Placental epithelial cell (primary cell): ENCODE data around the gene CBX8.

- CAGE, long polyA plus RNA: no peak
Observed at GRCh38 chr17:79167514-79167781, 92.8 kb downstream of the ENGASE start.

DNA sequence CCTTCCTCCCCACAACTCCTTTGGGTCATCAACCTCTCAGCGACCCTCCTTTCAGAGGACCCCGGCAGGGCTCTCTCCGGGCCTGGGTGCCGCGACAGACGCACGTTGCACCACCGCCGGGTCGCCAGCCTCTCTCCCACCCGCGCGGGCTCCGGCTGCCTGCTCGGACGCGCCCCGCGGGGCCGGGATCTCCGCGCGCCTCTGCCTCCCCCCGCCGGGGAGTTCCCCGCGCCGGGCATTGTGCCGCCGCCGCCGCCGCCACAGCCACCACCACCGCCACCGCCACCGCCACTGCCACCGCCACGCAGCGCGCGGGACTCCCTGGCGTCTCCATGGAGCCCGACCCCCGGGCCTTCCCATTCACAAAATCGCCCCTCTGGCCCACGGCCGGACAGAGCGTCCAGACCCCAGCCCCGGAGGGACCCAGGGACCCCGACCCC is 638 bp downstream of the RBFOX3 start:
- CAGE, long polyA plus RNA: no peak

DNA sequence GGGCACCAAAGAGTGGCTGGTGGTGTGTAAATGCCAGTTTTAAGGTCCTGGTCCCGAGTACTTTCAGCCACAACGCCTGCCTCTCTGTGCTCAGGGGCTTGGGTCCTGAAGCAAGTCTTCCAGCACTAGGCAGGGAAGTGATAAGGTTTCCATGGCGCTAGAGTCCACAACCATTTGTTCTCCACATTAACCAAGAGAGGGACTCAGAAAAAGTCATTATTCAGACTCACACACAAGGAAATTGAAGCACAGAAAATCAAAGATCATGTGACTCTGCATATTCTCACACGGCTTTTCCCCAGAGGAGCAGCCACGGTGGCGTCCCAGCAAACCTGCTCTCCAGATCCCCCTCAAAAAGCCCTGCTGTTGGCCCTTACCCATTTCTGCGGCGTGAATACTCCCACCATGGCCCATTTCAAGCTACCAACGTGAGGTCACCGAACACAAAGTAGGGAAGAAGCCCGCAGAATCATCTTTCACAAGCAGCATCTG is 9.7 kb downstream of the ENPP7 start:
- CAGE, long polyA plus RNA: no peak

DNA sequence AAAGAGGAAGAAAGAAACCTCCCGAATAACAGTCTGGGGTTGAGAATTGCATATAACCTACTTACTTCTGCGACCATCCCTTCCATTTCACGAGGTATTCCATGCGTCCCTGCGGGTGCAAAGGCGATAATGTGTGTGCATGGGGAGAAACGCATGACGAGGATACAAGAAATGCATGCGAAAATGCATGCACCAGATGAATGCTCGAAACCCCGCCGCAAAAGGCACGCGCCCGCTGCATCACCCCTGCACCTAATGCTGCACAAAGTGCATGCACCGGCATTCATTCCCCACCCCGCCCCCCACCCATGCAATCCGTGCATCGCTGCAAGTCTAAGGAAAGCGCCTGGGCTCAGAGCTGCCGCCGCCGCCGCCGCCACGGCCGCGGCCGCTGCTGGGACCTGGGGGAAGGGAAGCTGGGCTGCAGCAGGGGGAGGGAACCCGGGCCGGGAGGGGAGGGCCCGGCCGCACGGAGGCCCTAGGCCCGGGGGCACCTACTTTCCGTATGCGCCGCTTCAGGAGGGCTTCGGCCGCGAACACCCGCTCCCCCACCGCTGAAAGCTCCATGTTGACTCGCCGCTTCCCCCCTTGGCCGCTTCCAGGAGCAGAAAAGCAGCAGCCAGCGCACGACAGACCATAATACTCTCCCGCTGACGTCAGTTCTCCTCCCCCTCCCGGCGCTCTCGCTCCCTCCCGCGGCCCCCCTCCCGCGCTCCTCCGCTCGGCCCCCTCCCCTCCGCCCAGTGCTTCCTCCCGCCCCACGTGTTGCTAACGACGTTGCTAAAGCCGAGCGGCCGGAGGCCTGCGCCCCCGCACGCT is at the start of gene CBX8:
Gene CBX8 (minus strand): TSS at position 646 of the 819 bp plus-strand sequence.
- CAGE, long polyA plus RNA: no peak

DNA sequence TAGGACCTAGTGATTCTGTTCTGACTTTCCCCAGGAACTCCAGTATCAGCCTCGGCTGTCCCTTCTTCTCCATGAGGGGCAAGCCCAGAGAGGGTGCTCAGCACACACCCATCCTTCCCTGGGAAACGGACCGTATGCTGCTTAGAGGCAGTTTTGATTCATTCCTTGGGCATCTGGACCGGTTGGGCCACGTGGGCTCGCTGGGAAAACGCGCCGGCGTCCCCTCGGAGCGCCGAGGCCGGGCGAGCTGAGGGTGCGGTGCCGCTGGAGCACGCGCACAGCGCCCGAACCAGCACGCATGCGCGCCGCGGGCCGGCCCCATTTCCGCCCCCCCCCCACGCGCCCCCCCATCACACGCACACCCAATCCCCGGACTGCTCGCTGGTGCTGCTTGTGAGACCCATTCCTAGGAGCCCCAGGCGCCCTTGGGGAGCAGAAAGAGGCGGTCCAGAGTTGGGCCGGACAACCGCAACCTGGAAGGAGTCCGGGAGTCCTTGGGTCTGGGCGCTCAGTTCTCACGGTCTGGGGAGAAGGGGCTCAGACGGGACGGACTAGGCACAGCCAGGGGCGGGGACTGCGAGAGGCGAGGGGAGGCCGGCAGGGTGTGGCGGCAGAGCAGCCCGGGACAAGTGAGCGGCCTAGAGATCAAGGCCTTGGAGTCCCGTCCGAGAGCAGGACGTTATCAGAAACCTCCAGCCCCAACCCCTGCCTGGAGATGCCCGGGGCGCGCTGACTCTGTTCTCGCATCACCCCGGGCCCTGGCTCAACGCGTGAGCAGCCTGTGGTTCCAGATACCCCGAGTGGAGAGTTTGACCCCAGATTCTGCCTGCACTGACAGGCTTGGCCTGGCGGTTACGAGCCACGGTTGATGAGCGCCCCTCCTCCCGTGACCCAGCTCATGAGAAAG is 6.0 kb upstream of the CBX8 start:
- CAGE, long polyA plus RNA: no peak

- CAGE, long polyA plus RNA: no peak
Observed at GRCh38 chr17:79840384-79841401, 1.5 kb upstream of the CBX4 start.

DNA sequence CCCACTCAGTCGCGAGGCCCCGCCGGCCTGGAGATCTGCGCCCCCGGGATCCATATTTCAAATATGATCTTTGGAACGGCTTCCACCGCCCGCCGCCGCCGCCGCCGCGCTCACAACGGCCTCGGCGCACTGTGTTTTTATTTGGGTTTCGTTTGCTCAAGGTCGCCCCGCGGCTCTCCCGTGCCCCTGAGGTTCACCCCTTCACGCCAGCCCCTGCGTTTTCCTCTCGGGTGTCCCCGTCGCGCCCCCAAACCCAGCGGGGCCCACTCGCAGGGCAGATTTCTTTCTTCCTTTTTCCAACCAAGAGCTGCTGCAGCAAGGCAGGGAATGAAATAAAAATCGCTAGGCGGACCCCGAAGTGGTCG is 4.3 kb upstream of the CBX4 start:
- CAGE, long polyA plus RNA: no peak

DNA sequence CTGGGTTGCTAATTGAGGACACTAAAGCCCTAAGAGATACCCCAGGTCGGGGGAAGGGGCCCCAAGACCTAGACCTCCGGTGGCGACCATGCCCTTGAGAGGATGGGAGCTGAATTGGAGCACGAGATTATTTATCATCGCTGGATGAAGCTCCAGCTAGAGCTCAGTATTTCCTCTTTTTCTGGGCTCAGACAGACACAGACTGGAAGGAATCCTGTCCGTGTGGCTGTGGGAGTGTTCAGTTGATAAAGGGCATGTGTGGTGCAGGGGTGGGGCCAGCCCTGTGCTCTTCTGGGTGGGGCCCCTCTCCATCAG is 6.3 kb upstream of the CBX4 start:
- CAGE, long polyA plus RNA: no peak

DNA sequence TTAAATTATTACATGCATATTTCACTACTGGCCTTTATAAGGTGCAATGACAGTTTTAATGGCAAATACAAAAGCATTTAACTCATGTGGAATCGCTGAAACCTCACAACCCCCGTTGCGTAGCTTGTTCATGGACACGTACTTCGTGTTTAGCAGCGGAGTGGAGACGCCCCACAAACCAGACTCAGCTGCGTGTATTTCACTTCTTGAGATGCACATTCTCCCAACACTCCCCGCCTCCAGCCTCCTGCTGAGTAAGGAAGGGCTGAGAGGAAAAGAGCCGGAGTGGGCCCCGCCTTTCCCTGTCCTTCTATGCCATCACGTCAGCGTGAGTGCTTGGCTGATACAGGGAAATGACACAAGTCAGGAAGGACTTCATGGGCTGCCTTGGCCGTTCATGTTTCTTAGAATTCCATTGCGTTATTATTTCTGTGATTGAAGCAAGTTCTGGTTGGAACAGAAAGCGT is 68.6 kb upstream of the CBX4 start:
- CAGE, long polyA plus RNA: no peak

DNA sequence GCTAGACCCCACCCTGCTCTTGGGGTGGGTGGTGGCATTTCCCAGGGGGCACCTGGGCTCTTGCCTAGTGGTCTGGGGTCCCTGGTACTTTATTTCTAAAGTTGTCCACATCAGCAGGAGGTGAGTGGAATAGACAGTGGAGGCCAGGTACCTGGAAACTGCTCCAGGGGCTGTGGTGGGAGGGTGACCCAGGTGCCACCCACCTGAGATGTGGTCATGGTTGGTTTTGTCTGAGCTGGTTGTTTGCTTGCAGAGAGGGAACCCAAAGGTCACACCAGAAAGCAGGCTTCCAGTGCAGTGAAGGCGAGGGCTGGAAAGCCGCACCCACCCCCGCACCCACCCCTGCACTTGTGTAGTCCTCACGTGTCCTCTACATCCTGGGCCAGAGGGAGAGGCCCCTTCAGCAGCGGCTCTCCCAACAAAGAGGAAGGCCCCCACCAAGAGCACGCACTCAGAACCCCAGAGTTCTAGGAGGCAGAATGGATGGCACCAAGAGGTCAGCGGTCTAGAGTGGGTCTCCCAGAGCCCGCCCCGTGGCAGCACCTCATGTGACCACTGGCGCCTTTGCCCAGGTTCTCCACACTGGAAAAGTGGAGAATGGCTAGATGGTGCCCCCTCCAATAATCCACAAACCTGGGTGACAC is 92.6 kb upstream of the CBX4 start:
- CAGE, long polyA plus RNA: no peak

DNA sequence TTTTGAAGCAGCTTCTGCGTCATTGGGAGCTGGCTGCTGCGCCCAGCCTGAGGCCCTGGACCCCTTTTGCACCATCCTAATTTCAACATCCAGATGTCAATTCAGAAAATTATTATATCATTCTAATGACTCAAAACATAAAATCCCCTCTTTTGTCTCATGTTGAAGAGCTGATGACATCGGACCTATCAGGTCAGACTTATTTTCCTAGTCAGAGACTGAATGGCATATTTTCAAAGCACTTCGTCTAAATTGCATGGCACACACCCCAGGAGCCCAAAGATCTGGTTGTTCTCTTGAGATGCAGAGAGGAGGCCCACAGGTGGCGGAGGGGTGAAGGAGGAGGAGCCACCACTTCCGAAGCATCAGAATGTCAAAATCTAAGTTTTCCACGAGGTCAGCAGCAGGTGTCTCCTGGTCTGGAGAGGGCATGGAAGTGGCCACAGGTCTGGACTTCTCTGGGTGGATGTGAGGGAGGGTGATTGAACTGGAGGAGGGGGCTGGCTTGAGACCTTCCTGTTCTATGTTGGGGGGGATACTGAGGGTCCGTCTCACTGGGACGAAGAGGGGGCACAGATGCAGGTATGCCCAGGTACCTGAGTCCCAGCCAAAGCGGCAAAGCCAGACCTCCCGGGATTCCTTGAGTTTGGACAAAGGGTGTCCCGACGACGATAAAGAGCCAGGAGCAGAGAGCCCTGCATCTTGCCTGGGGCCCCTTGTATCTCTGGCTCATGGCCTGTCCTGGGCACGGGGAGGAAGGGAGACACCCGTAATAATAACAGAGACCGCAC is 93.7 kb upstream of the CBX4 start:
- CAGE, long polyA plus RNA: no peak

DNA sequence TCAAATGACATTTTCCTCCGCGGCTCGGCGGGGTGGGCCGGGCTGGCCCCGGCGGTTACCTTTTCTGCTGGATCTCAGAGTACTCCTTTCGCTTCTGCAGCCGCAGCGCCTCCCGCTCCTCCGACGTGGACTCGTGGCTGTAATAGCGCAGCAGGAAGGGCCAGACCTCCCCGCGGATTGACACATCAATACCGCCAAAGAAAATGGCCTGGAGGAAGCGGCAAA is 86.1 kb downstream of the TBC1D16 start:
- CAGE, long polyA plus RNA: no peak

GRCh38 chr17:79950734-79951154 is 84.9 kb downstream of the TBC1D16 start:
- CAGE, long polyA plus RNA: no peak

- CAGE, long polyA plus RNA: no peak
Observed at GRCh38 chr17:79951843-79952406, 83.7 kb downstream of the TBC1D16 start.

DNA sequence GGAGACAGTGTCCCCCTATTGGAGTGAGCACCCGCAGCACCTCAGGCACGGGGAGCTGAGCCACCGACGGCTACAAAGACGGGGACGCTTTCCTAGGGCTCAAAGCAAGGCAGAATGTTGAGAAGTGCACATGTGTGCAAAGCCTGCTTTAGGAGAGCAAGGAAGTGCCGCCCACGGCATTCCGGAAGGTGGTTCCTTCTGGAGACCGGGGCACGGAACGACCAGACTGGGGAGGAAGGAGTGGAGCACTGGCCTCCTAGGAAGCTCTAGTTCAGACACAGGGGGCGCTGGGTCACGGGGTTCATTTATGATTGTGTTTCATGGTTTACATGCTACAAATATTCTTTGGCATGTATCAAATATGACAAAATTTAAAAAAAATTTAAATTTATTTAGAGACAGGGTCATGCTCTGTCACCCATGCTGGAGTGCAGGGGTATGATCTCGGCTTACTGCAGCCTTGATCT is 52.1 kb downstream of the TBC1D16 start:
- CAGE, long polyA plus RNA: no peak

- CAGE, long polyA plus RNA: no peak
Observed at GRCh38 chr17:80177928-80178643, 8.3 kb downstream of the CARD14 start.

- CAGE, long polyA plus RNA: no peak
Observed at GRCh38 chr17:80223584-80224601, 3.7 kb downstream of the SLC26A11 start.

- CAGE, long polyA plus RNA: no peak
Observed at GRCh38 chr17:80600390-80600581, 55.6 kb downstream of the RPTOR start.

DNA sequence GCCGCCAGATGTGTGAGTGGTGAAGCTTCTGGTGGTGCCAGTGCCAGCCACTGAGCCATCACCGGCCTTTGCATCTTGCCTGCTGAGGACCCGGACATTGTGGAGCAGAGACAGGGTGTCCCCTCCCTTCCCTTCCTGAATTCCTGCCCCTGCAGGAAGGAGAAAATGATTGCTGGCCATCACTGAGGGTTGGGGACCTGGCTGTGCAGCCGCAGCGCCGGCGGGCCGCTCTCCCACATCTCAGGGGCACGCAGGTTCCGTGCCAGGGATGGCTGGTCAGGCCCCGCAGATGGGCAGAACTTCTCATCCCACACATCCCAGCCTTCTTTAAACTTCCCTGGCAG is 56.5 kb downstream of the RPTOR start:
- CAGE, long polyA plus RNA: no peak

GRCh38 chr17:80678514-80679026 is 133.9 kb downstream of the RPTOR start:
- CAGE, long polyA plus RNA: no peak